Anterior vena cava (tissue), 1 donor: ENCODE measurements around the genes GPR158 and PDSS1.

- PRO-cap, result no peak
These were observed 58.6 kb downstream of the ARHGAP21 start for GRCh38 chr10:24664939-24665657.

DNA sequence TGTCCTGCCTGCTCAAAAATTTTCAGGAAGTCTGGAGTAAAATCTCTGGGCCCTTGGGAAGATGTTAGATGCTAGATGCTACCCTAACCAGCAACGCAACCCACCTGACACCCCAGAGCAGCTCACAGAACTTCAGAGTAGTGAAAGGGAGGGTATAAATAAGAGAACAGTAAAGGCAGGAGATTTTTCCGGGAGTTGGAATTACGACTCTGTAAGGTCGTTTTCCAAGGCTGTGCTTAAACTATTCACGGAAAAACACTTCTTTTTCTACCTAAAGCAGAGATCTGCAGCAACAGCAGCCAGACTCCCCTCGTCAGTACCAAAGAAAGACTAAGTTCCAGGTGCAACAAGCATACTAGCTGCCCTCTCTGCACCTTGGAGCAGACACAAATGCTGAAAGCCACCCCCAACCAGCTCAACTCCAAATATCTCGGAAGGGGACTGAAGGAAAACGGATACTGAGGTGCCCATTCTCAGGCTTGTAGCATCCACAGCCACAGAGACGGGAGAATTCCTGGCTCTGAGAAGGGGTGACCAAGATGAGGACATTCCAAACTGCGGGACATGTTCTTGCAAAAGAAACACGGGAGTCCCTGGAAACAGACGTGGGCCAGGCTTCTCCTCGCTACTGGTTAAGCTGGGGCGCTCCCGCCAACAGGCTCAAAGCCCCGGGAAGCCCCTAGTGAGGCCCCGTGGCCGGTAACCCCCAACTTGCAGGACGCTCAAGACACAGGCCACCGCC lies 2.5 kb downstream of the ARHGAP21 start:
- PRO-cap, result no peak

- PRO-cap, result bidirectional peak, plus-strand start at chr10:24722836, minus-strand start at chr10:24722744; bidirectional peak, plus-strand start at chr10:24723112, minus-strand start at chr10:24722990
These were observed 1.1 kb downstream of the ARHGAP21 start for GRCh38 chr10:24722497-24723019.

DNA sequence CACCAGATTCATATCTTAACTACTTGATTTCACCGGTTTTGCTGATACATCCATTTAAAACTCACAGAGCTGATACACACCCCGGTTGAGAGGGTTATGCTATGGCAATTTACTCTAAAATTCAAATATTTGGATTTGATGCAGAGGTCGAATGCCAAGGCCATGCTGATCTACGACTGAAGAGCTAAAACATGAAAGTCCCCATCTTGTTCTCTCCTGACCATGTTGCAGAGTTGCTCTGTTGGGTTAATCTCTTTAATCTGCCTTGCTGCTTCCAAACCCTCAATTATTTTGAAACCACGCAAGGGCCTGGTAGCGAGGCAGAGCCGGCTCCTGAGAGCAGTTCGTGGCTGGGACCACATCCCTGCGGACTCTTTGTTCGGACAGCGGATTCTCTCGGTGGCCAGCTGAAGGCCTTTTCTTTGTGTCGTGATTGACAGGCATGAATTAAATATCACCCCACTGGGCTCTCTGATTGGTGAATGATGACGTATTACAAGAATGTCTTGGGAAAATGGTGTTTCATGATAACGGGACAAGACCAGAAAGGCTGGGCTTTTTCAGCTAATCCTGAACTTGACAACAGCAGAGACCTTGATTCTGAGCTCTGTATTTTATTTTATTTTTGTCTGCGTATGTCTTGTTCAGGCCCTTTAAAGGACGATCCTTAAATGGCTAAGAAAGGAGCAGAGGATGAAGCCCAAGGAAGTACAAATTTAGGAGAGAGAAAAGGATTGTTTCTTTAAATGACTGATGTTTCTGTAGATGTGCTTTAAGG lies 66.9 kb upstream of the ARHGAP21 start:
- PRO-cap, result no peak

- PRO-cap, result no peak
These were observed 50.7 kb downstream of the PRTFDC1 start for GRCh38 chr10:24901538-24902206.

- PRO-cap, result unidirectional peak, minus-strand start at chr10:24953382
These were observed 1.1 kb upstream of the PRTFDC1 start for GRCh38 chr10:24953226-24954160.

- PRO-cap, result no peak
These were observed 43.5 kb downstream of the THNSL1 start for GRCh38 chr10:25059792-25060401.

GRCh38 chr10:25061529-25062005 lies 45.2 kb downstream of the THNSL1 start:
- PRO-cap, result no peak

DNA sequence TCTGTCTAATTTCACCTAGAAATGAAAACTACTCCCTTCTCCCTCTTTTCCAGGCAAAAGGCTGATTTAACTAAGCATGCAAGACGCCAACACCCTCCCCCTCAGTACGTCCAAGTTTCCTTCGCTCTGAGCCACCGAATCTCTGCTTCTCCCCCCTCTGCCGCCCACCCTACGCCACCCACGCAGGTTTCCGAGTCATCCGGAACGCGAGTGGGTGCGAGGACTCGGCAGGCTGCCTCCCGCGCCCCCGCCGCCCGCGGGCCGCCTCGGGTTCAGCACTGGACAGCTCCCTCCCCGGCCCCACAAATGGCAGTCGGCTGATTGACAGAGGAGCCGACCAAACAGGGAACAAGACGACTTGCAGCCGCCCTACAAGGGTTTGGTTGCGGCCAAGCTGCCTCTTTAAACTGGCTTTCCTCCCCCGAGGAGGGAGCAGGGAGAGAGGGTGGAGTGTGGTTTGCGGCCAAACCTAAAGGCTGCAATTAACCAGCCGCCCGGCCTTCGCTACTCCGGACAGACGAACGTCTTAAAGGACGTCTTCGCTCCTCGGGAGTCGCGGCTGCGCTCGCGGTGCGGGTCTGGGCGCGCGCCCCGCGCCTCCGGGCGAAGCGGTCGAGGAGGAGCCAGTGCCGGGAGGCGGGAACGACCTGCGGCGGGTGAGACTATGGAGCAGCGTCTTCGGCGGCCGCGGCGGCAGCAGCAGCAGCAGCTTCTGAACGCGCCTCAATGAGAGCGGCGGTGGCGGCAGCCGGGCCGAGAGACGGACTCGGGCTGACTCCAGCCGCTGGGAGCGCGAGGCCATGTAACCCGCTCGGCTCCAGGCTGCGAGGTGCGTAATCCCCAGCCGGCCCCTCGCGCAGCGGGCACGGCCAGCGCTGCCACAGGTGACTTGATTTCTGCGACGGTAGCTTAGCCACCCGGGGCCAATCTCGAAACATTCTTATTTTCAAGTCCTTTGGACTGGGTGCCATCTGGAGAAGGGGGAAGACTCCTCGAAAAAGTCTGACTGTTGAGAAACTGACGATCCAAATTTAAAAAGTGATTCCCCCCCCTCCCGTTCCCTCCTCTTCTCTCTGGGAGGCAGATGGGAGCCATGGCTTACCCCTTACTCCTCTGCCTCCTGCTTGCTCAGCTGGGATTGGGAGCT lies at the start of gene GPR158:
Gene GPR158 (plus strand): TSS at position 665 of the 1,147 bp plus-strand sequence.
- PRO-cap, result no peak

- PRO-cap, result no peak
These were observed 4.5 kb upstream of the GAD2 start for GRCh38 chr10:26212186-26212385.

DNA sequence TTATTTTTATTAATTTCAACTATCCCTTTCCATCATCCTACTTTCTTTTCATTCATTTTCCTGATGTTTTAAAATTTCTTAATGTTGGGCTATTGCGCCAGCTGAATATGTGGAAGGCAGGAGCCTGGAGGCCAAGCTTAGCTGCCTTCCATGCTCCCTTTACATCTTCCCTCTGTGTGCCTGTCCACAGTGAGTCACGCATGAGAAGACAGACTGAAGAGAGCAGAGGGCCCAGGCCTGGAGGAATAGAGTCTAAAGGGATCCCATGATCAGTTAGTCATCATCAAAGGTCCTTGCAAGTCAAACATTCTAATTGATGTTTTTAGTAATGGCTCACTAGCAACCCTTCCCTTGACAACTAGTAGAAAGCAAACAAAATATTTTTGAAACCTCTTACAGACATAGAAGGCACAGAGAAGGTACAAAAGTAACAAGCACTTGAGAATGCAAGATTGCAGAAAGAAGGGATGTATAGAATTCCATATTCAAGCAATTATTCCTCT lies 30.7 kb upstream of the APBB1IP start:
- PRO-cap, result no peak

DNA sequence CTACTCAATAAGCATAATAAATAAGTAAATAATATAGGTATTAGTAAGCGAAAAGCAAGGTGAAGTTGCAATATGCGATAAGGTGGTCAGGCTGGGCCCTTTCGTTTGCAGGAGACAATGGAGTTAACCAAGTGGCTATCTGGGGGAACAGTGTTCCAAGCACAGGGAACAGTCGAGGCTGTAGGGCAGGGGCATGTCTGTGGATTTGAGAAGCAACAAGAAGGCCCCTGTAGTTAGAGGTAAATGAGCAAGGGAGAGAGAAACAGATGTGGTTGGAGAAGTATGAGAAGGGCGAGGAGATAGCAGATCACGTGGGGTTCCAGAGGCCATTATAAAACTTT lies 5.8 kb downstream of the APBB1IP start:
- PRO-cap, result no peak

GRCh38 chr10:26448621-26449064 lies 10.5 kb downstream of the APBB1IP start:
- PRO-cap, result no peak

- PRO-cap, result no peak
These were observed 36.7 kb downstream of the APBB1IP start for GRCh38 chr10:26474716-26475315.

GRCh38 chr10:26481979-26482701 lies 44.0 kb downstream of the APBB1IP start:
- PRO-cap, result no peak

- PRO-cap, result bidirectional peak, plus-strand start at chr10:26556280, minus-strand start at chr10:26556089
These were observed 117.7 kb downstream of the APBB1IP start for GRCh38 chr10:26555630-26556493.

GRCh38 chr10:26697057-26698165 lies at the start of gene PDSS1:
Gene PDSS1, plus strand, starts transcription at chr10:26697701.
- PRO-cap, result bidirectional peak, plus-strand start at chr10:26697702, minus-strand start at chr10:26697578

DNA sequence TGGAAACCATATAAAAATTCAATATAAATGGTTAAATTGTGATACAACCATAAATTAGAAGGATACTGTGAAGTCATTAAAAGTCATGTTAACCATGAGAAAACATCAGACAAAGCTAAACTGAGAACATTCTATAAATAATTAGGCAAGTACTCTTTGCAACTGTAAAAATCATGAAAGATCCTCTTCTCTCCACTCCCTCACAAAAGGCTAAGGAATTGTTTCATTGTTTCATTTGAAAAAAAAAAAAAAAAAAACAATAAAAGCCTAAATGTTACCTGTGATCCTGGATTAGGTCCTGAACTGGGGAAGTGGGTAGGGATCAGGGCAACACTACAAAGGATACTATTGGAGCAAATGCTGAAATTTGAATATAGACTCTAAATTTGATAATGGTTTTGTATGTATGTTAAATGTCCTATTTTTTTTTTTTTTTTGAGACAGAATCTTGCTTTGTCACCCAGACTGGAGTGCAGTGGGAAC lies 25.0 kb upstream of the ANKRD26 start:
- PRO-cap, result no peak

- PRO-cap, result no peak
These were observed 21.1 kb upstream of the RAB18 start for GRCh38 chr10:27482878-27483569.

DNA sequence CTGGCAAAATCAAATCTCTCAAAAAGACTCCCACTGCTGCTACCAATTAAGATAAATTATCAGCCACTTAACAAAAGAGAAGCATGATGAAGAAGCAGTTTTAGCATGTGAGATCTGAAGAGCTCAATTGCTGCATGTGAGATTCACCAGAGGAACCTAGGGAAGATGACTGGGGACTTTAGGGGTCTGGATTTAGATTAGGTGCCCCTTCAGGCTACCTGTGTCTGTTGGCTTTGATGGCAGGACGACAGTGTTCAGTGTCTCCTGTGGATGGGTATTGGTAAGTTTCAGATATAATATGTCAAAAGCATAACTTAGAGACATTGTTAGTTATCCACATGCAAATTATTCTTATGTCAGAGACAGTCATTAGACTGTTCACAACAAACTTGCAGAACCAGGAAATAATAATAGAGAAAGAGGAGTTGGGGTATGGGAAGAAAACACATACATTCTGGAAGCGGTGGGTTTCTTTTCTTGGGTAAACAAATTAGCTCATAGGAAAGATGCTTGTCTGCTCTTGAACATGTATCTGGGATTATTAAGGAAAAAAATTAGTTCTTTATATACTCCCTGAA lies 20.7 kb downstream of the RAB18 start:
- PRO-cap, result no peak